ENCODE data around the genes VSTM2B, ZNF536 and RGS9BP.

- PRO-cap, result no peak
CAGE:
- cytosol, long polyA plus RNA, result no peak
- long polyA plus RNA, result no peak
- nucleus, long polyA plus RNA, result no peak
These were observed 677.8 kb downstream of the UQCRFS1 start for GRCh38 chr19:28534795-28535853.

DNA sequence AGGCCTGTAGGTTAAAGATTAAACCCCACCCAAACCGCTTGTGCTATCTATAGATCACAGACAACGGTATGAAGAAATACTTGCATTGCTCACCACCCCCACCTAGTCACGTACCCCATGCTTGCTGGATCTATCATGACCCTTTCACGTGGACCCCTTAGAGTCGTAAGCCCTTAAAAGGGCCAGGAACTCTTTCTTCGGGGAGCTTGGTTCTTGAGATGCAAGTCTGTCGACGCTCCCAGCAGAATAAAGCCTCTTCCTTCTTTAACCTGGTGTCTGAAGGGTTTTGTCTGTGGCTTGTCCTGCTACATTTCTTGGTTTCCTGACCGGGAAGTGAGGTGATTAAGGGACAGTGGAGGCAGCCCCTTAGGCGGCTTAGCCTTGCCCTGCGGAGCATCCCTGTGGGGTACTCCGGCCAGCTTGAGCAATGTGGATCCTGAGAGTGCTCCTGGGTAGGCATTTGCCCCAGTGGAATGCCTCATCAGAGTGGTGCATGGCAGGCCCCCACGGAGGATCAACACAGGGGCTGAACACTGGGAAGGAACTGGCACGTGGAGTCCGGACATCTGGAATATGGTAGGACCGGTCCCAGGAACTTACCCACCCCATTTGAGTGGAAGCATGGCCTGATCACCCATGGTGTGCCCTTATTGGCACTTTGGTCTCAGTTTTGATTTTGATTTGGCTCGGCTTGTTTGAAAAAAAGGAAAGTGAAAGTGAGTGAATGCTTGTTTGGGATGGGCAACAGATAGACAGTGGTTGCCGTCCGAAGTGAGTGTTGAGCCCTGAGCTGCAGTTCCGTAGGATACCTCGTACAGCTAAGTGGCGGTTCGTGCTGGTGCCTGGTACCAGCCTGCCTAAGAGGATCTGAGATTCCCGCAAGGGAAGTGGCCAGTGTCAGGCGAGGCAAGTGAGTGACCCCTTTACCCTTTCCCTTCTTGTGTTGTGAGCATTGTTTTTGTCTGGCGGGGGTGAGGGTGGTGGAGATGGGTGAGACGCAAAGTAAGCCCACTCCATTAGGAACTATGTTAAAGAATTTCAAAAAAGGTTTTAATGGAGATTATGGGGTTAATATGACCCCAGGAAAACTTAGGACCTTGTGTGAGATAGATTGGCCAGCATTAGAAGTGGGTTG is 606.1 kb downstream of the UQCRFS1 start:
- PRO-cap, result no peak
CAGE:
- cytosol, long polyA plus RNA, result no peak
- long polyA plus RNA, result no peak
- nucleus, long polyA plus RNA, result no peak

- PRO-cap, result no peak
CAGE:
- cytosol, long polyA plus RNA, result no peak
- long polyA plus RNA, result no peak
- nucleus, long polyA plus RNA, result no peak
These were observed 211.6 kb downstream of the UQCRFS1 start for GRCh38 chr19:29001358-29001751.

DNA sequence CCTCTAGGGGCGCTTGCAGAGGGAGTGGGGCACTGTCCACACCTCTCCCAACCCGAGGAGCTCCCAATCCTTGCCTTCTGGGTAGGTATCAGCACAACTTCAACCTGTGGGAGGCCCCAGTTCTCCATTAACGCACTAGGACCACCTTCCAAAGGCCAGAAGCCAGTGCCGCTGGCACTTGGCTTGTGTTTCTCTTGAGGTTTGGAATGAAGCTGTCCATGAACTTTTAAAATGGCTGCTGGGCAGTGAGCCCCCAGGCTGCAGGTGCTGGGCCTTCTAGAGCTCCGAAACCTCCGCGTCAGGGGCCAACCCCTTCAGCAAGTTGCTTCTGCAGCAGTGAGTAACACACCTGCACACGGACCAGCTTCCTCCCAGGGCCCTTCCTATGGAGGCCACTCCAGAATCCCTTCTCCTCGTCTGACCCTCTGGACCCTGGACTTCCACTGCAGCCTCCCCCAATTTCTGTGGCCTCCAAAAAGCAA is 108.5 kb upstream of the VSTM2B start:
- PRO-cap, result no peak
CAGE:
- cytosol, long polyA plus RNA, result no peak
- long polyA plus RNA, result no peak
- nucleus, long polyA plus RNA, result no peak

- PRO-cap, result no peak
CAGE:
- cytosol, long polyA plus RNA, result no peak
- long polyA plus RNA, result no peak
- nucleus, long polyA plus RNA, result no peak
These were observed at the start of gene VSTM2B for GRCh38 chr19:29525884-29526348. Gene VSTM2B, plus strand, starts transcription at chr19:29525994.

GRCh38 chr19:29662338-29663399 is 2.6 kb upstream of the PLEKHF1 start:
- PRO-cap, result bidirectional peak, plus-strand start at chr19:29663199, minus-strand start at chr19:29663067
CAGE:
- cytosol, long polyA plus RNA, result no peak
- long polyA plus RNA, result no peak
- nucleus, long polyA plus RNA, result no peak

DNA sequence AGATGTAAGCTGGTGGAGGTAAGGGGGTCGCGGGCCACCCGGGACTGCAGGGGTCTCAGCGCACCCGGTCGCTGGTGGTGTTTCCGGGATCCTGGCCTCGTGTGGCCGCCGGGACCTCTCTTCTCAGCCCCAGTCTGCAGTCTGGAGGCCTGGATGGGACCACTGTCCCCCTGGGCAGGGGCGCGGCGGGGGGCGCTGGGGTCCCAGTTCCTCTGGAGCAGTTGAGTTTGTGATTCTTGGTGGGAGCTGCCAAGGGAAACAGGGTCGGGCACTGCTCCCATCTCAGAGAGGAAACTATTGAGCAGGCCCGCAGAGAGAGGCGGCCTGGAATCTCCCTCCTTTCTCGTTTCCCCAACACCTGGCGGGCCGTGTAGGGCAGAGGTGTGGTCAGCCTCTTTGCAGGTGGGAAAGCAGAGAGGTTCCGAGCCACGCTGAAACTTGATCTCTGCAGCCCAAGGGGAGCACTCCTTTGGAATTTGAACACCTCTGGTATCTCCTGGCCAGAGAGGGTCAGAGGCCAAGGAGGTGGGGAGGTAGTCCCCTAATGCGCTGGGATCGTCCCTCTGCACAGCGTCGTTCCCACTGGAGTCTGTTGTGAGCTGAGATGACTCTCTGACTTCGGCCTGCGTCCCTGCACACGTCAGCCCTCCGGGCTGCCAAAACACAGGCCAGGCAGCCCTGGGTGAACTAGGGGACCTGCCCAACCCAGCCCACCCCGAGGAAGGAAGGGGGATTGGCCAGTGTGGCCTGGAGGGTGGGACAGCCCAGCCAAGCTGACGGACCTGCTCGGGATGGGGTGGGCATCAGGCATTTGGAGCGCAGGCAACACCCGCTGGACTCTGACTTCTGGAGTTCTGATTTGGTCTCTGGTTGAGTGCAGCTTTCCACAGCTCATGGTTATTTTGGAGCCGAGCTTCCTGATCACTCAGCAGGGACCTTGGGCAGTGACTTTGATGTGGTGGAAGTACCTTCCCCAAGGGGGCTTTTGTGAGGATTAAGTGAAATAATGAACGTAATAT is 826 bp downstream of the PLEKHF1 start:
- PRO-cap, result no peak
CAGE:
- cytosol, long polyA plus RNA, result no peak
- long polyA plus RNA, result no peak
- nucleus, long polyA plus RNA, result no peak

DNA sequence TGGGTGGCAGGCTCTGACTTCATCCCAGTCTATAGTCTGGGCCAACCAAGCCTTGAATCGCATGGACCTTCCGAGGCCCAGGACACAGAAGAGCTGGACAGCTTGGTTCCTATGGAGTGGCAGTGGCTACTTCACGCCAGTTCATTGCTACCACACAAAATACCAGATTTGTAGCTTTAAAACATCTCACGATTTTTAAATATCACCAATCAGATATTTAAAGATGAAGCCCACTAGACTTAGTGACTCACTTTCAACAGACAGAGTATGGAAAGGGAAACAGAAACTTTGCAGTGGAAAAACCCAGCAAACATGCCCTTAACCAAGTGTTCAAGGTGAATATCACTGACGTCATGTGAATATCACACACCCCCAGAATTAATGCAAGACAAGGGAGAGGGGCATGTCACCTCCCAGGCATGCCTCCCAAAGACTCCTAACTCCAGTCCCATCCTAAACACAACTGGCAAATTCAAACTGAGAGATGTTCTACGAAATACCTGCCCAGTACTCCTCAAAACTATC is 10.2 kb downstream of the C19orf12 start:
- PRO-cap, result no peak
CAGE:
- cytosol, long polyA plus RNA, result no peak
- long polyA plus RNA, result no peak
- nucleus, long polyA plus RNA, result no peak

DNA sequence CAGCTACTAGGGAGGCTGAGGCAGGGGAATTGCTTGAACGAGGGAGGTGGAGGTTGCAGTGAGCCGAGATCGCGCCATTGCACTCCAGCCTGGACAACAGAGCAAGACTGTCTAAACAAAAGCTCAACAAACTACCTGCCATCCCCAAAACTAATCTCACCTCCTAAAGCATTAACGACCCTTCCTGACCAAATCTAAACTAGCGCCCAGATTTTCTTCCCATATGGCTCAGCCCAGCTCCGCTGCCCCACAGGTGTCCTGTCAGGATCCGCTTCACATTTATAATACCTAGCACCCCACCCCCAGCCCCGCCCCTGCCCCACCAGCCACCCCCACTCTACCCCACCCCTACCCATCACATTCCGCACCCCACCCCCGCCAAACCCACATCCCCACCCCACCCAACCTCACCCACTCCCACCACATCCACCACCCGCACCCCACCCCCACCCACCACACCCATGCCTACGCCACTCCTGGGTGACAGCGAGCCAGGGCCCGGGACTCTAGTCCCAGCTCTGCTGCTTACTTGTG is 616 bp downstream of the C19orf12 start:
- PRO-cap, result no peak
CAGE:
- cytosol, long polyA plus RNA, result no peak
- long polyA plus RNA, result no peak
- nucleus, long polyA plus RNA, result no peak

DNA sequence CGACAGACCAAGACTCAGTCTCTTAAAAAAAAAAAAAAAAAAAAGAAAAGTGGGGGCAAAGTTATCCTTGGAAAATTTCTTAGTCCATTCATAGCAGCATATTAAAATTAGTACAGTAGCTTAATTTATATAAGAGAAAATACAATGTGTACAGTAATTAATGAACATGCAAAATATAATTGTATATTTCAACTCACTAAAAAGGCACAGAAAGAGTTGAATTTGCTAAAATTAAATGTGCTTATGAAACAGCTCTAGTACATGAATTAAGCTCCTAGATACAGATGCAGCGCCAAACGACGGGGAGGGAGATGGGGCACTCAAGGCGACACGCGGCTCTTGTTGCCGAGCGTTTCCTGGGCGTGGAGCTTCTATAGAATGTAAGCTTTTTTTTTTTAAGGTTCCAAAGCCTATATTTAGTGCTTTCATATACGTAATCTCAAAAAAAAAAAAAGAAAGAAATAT is 408 bp upstream of the URI1 start:
- PRO-cap, result no peak
CAGE:
- cytosol, long polyA plus RNA, result no peak
- long polyA plus RNA, result no peak
- nucleus, long polyA plus RNA, result no peak

DNA sequence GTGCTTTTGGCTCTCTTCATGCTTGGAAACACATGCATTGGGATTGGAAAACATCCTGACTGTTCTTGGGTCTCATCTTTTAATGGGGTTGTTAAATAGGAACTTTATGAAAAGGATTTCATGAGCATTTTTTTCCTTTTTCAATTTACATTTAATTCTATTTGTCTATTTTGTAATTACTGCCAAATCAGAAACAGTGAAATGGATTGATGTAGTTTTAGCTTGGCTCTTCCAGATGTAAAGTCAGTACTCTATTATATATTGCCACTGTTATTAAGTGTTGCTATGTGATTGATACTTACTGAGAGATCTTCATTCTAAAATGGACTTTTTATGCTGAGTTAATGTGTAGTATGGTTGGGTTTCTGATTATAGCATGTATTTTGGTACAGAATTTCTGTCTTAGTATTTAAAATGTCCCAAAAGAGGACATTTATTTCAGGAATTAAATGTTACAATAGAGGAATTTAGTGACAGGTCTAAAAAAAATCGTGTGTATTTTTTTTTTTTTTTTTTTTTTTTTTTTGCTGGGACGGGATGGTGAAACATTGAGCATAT is 27.7 kb downstream of the URI1 start:
- PRO-cap, result no peak
CAGE:
- cytosol, long polyA plus RNA, result no peak
- long polyA plus RNA, result no peak
- nucleus, long polyA plus RNA, result no peak

- PRO-cap, result no peak
CAGE:
- cytosol, long polyA plus RNA, result no peak
- long polyA plus RNA, result no peak
- nucleus, long polyA plus RNA, result no peak
These were observed 211.0 kb upstream of the ZNF536 start for GRCh38 chr19:30161250-30161449.

DNA sequence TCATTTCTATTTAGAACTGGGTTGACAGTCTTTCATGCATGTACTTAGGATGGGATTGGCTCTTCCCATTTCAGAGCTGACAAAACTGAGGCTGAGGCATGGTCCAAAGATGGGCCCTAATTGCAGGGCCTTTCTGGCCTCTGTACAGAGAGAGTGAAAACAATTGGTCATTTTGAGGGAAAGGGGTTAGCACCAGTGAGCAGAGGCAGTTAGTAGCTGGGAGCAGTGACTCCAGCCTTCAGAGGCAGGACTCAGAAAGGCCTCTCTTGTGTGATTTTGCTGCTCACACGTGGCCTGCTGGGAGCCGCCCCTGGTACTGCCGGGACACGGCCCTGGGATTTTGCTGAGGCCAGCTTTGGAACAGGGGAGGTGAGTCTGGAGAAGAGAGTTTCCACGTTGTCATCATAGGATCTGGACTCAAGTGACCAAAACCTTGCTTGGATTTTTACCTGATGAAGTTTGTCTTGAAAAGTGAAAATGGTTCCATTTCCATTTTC is at the start of gene ZNF536:
Gene ZNF536 (plus strand): TSS at position 337 of the 497 bp plus-strand sequence.
- PRO-cap, result no peak
CAGE:
- cytosol, long polyA plus RNA, result no peak
- long polyA plus RNA, result no peak
- nucleus, long polyA plus RNA, result no peak

GRCh38 chr19:30662657-30662913 is 290.4 kb downstream of the ZNF536 start:
- PRO-cap, result no peak
CAGE:
- cytosol, long polyA plus RNA, result no peak
- long polyA plus RNA, result no peak
- nucleus, long polyA plus RNA, result no peak

DNA sequence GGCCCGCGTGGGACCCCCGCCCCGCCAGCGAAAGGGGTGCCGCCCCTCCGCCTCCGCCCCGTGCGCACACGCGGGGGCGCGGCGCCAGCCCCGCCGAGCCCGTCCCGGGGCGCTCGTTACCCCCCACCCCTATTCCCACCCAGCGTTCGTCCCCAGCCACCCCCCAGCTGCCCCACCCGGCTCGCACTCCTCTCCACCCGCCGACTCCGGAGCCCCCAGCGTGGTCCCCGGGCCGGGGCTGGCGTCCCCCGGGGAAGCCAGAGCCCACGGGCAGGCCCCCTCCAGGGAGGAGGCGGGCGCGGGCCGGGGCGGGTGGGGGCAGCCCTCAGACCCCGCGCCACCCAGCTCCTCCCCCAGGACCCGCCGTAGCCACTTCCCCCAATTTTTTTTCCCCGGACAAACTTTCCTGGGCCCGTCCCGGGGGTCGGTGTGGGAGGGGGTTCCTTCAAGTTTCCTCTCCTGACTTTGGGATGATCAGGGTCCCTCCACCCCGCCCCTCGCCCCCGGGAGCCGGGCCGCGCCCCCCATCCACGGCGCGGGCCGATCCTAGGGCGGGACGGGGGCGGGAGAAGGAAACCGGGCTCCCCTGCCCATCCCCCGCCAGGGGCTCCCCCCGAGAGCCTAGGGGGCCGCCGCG is 804 bp upstream of the TSHZ3 start:
- PRO-cap, result no peak
CAGE:
- cytosol, long polyA plus RNA, result no peak
- long polyA plus RNA, result no peak
- nucleus, long polyA plus RNA, result no peak

GRCh38 chr19:31351573-31352496 is 2.6 kb upstream of the TSHZ3 start:
- PRO-cap, result no peak
CAGE:
- cytosol, long polyA plus RNA, result no peak
- long polyA plus RNA, result no peak
- nucleus, long polyA plus RNA, result no peak

GRCh38 chr19:31392317-31392868 is 43.2 kb upstream of the TSHZ3 start:
- PRO-cap, result no peak
CAGE:
- cytosol, long polyA plus RNA, result no peak
- long polyA plus RNA, result no peak
- nucleus, long polyA plus RNA, result no peak

DNA sequence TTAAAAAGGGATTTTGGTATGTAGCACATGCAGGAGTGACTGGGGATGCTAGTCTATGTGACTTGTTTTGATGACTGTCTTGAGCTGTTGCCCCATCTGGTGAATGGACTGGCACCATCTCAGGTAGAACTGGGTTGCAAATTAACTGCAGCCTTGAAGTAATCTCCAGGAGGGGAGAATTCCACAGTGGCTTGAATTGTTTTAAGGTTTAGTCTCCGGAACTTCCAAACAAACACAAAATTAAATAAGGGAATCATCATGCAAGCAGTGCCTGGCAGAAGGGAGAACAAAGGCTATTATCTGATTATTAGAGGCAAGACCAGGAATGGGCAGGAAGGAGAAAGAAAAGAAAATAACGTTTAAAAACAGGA is 258.6 kb upstream of the ZNF507 start:
- PRO-cap, result no peak
CAGE:
- cytosol, long polyA plus RNA, result no peak
- long polyA plus RNA, result no peak
- nucleus, long polyA plus RNA, result no peak

- PRO-cap, result no peak
CAGE:
- cytosol, long polyA plus RNA, result no peak
- long polyA plus RNA, result no peak
- nucleus, long polyA plus RNA, result no peak
These were observed 28.4 kb downstream of the DPY19L3 start for GRCh38 chr19:32434028-32434374.

- PRO-cap, result bidirectional peak, plus-strand start at chr19:32675410, minus-strand start at chr19:32675180
CAGE:
- cytosol, long polyA plus RNA, result no peak
- long polyA plus RNA, result no peak
- nucleus, long polyA plus RNA, result no peak
These were observed at the start of gene RGS9BP for GRCh38 chr19:32675309-32676206. Gene RGS9BP, plus strand, starts transcription at chr19:32675848.

Measured in A549 (cell line).